ENCODE results near the gene CAP1.

DNA sequence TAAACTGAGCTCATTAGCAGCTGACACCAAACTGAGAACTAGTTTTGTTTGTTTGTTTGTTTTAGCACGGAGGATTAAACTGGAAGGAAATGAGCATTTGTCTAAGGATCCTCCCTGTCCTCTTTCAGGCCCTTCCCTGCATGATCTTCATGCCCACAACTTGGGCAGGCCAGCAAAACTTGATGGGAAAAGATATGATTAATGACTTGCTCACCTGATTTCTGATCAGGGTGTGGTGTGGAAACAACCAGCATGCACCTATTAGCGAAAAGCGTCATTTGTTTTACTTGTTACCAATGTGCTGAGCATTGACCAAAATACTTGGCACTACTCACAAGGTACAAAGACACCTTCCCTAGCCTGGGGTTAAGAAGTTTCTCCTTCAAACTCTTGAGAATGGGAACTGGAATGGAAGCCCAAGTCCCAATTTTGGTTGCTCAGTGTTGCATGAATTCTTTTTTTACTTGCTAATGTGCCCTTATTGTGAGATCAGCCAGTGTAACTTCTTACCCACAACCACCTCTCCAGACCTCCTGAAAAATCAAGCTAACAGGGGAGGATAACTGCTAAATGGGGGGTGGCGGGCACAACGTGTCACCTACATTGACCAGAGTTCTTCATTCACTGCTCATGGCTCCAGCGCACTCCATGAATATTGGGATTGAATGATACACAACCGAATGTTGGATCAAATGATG is 77.6 kb downstream of the NDUFS5 start:
- PRO-cap, result no peak
- RAMPAGE, long total RNA, 4 experiments, result no peak in any of the 4 experiments

- PRO-cap, result no peak
- RAMPAGE, long total RNA, 4 experiments, result no peak in any of the 4 experiments
These were observed 87.9 kb upstream of the MACF1 start for GRCh38 chr1:39116642-39117018.

DNA sequence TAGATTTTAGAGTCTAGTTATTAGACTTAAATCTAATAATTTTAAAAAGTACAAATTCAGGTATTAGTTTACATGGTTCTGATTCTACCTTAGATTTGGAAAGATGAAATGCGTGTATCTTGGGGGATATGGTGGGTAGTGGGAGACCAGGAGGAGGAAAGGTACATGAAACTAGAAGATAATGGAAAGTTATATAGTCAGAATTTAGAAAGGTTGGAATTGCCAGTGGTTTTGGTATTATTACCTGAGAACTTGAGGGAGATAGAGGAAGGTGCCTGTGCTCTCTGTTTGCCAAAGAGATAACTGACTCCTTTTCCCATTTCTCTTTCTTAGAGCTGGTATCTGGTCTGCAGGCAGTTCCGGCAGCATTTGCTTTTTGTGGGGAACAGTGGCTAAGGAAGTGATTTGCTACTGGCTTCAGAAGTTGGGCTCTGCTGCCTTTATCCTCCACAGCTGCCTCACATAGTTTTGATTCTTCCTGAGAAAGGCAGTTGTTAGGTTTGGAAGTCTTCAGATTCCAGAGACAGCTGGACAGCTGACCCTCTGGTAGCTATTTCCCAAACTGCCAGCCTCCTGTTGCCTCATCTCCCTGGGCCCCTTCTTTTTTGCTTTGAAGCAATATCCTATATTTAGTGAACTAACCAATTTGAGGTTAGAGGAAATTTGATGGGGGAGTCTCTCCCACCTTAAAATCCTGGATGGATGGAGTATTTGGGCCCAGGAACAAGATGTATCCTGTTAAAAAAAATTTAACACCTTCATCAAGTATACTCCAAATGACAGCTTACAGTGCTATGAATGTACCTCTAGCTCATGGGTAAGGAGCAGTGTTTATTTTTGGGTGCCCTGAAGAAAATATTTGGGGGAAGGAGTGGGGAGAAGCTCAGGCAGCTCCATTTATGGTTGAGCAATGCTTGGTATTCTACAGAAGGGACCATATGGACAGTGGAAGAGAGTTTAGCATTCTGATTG is 62.5 kb upstream of the MACF1 start:
- PRO-cap, result unidirectional peak, minus-strand start at position 464 of the sequence
- RAMPAGE, long total RNA, 4 experiments, result no peak in any of the 4 experiments

GRCh38 chr1:39216311-39216871 is 11.9 kb downstream of the MACF1 start:
- PRO-cap, result no peak
- RAMPAGE, long total RNA, 4 experiments, result no peak in any of the 4 experiments

DNA sequence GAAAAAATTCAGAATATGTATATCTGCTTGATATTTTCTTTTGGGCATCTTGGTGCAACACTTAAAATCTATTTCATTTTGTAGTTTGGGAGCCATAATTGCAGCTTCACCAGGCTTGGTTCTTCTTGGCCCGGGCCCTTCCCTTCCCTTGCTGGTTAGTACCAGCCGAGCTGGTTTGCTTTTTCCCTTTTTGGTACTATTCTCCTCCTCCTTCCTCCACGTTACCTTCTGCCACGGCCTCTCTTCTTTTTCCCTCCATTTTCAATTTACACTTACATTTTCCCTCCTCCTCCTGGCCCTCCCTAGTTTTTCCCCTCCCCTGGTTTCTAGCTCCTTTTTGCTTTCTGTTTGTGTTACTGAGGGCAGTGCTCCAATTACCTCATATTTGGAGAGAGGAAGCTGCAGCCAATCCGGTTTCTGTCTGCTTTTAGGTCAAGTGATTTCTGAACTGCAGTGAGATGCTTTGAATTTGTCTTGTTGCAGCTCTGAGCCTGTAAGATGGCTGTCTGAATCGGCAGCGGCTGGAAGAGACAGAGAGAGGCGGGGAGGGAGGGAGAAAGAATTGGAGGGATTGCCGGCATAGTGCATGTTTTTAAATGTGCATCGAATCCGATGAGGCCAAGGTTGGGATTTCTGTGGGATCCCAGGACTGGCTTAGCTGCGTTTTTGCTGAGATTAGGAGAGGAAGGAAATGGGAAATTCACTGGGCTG is 63.7 kb downstream of the MACF1 start:
- PRO-cap, result bidirectional peak, plus-strand start at position 472 of the sequence, minus-strand start at position 350 of the sequence
- RAMPAGE, long total RNA, 4 experiments, result no peak in any of the 4 experiments

- PRO-cap, result no peak
- RAMPAGE, long total RNA, 4 experiments, result no peak in any of the 4 experiments
These were observed 121.4 kb upstream of the BMP8A start for GRCh38 chr1:39369831-39370568.

DNA sequence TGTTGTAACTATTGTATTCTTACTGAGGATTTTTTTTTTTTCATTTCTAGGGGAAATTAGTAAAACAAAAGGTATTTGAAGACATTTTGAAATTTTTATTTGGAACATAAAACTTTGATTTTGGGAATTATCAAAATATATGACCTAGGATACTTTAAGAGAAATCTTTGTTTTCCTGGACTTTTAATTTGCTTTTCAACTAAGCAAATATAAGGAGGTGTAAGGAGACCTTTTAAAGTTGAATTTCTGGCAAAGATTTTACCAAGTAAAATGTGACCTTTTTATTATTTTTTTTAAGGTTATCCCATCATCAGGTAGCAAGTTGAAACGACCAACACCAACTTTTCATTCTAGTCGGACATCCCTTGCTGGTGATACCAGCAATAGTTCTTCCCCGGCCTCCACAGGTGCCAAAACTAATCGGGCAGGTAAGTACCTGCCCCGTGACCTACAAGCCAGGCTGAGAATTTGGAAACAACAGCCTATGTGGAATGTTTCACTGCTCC is 7.1 kb upstream of the BMP8A start:
- PRO-cap, result no peak
- RAMPAGE, long total RNA, 4 experiments, result start-site peak on the plus strand in 1 of 4 experiments, centred at position 366 of the sequence, 385 reads per replicate

- PRO-cap, result no peak
- RAMPAGE, long total RNA, 4 experiments, result no peak in any of the 4 experiments
These were observed 13.4 kb downstream of the PABPC4 start for GRCh38 chr1:39562918-39563955.

DNA sequence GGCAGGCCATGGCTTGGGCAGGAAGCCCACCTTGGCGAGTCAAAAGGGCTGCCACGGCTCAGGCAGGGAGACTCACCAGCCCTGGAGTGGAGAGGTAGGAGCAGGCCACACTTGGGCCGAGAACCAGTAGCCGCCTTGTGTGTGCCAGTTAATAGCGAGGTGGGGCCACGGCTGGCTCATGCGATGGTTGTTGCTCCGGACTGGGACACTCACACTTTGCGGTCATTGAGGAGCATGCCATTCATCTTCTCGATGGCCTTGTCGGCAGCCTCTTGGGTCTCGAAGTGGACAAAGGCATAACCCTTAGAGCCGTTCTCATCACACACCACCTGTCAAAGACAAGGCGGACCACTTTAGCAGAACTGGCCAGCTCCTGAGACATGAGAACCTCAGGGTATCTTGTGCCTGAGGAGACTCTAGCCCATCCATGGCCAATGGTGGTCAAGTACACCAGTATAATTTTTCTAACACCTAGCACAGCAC is 5.5 kb downstream of the PABPC4 start:
- PRO-cap, result no peak
- RAMPAGE, long total RNA, 4 experiments, result no peak in any of the 4 experiments

DNA sequence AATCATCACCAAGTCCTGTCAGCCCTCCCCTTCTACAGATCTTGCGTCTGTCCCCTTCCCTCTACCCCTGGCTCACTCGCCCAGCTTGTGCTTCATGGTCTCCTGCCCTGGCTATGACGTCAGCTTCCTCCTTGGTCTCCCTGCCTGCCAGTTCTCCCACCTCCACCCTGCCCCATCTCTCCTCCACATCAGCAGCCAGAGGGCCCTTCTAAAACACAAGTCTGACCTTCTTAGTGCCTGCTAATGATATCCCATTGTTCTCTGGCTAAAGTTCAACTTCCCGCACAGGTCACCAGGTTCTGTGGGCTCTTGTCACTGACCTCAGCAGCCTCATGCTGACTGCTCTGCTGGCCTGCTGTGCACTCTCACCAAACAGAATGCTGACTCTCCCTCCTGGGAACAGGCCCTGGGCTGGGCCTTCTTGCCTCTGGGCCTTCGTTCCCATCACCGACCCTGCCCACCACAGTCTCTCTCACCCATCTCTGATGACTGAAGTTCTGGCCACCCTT is 24.7 kb upstream of the MYCL start:
- PRO-cap, result no peak
- RAMPAGE, long total RNA, 4 experiments, result no peak in any of the 4 experiments

DNA sequence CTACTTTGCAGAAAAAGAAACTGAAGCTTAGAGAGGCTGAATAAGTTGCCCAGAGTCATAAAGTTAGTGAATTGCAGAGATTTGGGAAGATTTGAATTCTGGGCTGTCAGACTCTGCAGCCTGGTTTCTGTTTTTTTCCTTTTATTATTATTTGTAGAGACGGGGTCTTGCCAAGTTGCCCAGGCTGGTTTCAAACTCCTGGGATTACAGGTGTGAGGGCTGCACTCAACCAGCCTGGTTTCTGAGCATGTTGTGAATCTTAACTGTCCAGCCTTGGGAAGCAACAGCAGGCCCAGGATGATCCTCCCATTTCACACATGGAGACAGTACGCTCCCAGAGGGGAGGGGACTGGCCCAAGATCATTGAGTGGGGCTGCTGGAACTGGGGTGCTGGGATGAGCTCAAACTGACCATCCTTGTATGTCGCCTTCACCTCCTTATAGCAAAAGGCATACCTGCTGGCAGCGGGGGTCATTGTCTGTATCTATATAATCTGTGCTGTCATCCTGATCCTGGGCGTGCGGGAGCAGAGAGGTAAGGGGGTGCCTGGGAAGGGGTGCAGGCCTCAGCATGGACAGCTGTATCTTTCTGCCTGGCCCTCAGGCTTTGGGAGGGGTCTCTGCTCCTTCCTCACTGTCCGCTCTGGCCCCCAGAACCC is 11.3 kb downstream of the MFSD2A start:
- PRO-cap, result no peak
- RAMPAGE, long total RNA, 4 experiments, result no peak in any of the 4 experiments

DNA sequence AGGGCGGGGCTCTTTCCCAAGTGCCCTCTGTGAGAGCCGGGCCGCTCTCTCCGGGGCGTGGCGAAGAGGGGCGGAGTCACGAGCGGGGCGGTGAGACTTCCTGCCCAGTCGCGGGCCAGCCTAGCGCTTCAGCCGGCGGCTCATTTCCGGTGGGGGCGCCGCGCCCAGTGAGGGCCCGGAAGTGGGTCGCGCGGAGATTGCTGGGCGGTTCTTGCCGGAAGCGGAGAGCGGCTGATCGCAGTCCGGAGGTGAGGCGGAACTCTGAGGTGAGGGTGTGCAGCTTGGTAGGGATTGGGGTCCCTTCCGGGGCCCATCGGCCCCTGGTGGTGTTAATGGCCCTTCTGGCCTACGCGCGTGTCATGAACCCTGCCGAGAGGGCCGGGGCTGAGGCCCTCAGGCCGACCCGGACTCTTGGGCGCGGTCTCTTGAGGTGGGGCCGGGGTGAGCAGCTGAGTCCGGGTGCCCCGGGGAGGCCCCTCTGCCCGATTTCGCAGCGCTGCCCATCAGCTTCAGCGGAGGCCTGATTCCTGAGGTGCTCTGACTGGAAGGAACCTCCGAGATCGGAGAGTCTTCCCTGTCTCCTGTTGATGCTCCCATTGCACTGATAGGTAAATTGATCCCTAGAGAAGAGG is at the start of gene CAP1:
Gene CAP1, plus strand, starts transcription at position 194 of the 632 bp plus-strand sequence.
- PRO-cap, result bidirectional peak, plus-strand start at position 224 of the sequence, minus-strand start outside the sequence
- RAMPAGE, long total RNA, 4 experiments, result start-site peak on the plus strand in 4 of 4 experiments, centred at positions 194 to 199 of the sequence, 5,354 to 16,712 reads per replicate

GRCh38 chr1:40049587-40050262 is 9.2 kb downstream of the CAP1 start:
- PRO-cap, result no peak
- RAMPAGE, long total RNA, 4 experiments, result no peak in any of the 4 experiments

DNA sequence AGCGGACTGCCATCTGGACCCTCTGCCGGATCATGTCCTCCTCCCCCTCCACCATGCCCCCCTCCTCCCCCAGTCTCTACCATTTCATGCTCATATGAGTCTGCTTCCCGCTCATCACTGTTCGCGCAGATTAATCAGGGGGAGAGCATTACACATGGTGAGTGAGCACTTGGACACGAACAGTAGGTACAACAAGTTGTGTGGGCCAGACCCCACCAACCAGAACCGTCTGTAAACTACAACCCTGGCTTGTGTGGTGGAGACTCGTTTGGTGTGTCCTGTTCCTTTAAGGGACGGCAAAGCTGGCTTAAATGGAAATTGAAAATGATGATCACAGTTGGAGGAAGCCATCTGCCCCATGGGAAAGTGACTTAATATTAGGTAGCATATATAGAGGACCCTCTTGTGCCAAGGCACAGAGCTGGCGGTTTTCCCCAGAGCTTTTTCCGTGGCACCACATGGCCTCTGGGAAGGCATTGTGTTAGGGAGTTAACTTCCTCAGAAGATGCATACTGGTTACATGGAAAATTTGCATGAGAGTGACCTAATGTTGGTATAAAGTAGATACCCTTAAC is 27.1 kb downstream of the CAP1 start:
- PRO-cap, result no peak
- RAMPAGE, long total RNA, 4 experiments, result no peak in any of the 4 experiments

GRCh38 chr1:40072056-40073143 is 24.7 kb downstream of the PPT1 start:
- PRO-cap, result no peak
- RAMPAGE, long total RNA, 4 experiments, result no peak in any of the 4 experiments

DNA sequence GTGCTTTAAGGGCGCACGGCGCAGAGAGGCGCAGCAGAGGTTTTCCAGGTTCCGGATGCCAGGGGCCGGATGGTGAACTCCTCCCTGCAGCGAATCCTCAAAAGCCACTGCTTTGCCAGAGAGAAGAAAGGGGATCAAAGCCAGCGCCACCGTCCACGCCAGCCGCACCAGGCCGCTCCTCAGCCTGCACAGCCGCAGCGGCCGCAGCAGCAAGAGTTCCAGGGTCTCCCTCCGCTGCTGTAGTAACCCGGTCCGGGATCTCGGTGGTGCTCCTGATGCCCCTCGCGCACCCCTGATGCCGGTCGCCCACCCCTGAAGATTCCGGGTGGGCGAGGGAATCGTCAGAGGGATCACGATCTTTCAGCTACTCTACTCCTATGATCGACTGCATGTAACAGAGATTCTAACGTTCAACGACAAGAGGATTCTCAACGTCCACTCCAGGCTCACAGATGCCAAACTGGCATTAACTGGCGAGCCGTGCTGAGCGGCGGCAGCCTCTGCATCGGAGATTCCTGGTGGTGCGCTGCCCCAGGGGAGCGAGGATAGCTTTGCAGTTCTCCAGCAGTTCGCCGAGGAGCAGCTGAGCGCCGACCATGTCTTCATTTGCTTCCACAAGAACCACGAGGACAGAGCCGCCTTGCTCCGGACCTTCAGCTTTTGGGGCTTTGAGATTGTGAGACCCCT is 28.4 kb upstream of the RLF start:
- PRO-cap, result no peak
- RAMPAGE, long total RNA, 4 experiments, result no peak in any of the 4 experiments

GRCh38 chr1:40143845-40144247 is 17.3 kb upstream of the RLF start:
- PRO-cap, result no peak
- RAMPAGE, long total RNA, 4 experiments, result no peak in any of the 4 experiments

- PRO-cap, result bidirectional peak, plus-strand start at chr1:40315539, minus-strand start at chr1:40315416
- RAMPAGE, long total RNA, 4 experiments, result no peak in any of the 4 experiments
These were observed 1.7 kb downstream of the COL9A2 start for GRCh38 chr1:40315260-40315959.

DNA sequence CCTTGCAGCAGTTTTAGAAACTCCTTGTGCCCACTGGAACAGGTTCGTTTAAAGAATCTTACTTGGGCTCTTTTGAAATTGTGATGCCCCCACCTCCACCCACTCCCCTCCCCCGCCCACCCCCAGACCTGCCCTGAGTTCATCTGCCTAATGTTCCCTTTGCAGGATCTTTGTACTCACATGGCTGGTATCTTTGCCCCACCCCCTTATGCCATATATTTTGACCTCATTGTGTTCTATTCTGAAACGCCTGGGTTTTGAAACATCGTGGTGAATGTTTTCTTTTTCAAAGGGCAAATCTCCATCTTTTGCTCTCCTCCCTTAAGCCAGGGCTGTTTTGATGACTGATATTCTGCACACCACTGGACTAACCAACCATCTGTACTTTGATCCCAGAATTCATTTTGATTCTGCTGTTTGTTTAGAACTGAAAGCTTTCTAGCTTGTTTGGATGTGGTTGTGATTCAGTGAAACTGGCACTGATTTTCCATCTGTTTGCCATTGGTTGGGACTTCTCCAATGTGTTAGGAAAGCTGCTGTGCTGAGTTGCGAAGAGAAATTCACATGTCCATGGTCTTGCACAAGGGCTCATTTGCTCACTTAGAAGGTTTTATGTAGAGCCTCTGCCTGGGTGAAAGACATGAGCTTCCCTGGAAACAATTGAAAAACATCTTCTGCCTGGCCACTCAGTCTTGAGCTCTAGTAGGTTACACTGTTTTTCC is 16.4 kb downstream of the SMAP2 start:
- PRO-cap, result bidirectional peak, plus-strand start at position 641 of the sequence, minus-strand start at position 412 of the sequence
- RAMPAGE, long total RNA, 4 experiments, result no peak in any of the 4 experiments

DNA sequence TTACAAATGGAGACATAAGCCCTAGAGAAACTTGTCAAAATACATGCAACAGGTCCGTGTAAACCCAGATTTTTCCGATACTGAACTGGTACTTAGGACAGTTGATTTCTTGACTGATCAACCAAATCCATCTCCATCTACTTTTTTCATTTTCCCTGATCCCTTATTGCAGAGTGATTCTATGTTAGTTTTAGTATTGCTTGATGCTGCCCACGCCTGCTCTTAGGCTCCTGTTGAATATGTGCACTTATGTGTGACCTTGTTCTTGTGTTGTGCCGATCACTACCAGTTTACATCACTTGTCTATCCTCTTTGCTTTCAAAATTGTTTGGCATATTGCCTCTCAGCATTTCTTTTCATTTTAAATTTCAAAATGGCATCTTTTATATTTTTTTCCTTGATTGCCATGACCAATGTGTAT is 28.2 kb downstream of the SMAP2 start:
- PRO-cap, result no peak
- RAMPAGE, long total RNA, 4 experiments, result no peak in any of the 4 experiments

Measured in gastroesophageal sphincter (tissue), 4 donors.